Penis (tissue), 1 donor: ENCODE measurements around the genes TRPM5, SLC22A18, PHLDA2, NAP1L4, CARS1 and MRGPRE.

DNA sequence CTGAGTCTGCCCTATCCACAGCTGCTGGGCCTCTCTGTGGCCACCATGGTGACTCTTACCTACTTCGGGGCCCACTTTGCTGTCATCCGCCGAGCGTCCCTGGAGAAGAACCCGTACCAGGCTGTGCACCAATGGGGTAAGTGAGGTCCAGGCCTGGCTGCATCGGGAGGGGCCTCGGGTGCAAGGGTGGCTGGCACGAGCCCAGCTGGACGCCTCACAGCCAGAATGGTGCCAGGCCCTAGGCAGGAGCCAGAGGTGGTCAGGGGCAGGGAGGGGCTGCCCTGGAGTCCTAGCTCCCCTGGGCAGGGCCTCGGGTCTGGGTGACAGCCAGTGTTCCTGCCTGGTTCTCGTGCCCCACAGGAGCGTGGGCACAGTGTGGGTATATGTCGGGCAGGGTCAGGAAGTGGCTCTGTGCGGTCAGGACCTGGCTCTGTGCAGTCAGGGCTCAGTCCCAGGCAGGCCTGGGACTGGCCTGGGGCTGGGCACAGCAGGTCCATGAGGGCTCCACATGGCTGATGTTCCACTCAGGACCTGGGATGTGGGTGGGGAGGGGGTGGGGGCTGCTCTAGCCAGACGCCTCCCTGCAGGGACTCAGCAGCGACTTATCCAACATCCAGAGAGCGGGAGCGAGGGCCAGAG, 1.1 kb downstream of the TSPAN32 start:
- PRO-cap = no peak

- PRO-cap = no peak
These were observed 2.4 kb upstream of the CD81 start for GRCh38 chr11:2374803-2375083.

GRCh38 chr11:2400884-2401123, 254 bp downstream of the TSSC4 start:
- PRO-cap = no peak

DNA sequence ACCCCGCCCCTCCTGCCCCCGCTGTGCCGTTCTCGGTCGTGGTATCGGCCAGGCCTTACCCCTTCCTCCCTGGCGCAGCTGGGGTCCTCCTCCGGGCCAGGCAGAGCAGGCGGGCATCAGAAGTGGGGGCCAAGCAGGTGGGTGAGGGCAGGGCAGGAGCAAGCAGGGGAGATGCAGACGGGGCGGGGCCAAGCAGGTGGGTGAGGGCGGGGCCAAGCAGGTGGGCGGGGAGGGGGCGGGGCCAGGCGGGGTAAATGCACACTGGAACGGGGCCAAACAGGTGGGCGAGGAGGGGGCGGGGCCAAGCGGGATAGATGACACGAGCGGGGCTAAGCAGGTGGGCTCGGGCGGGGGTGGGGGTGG, at the start of gene TRPM5:
Gene TRPM5, minus strand, starts transcription at position 143 of the 363 bp plus-strand sequence.
- PRO-cap = no peak

DNA sequence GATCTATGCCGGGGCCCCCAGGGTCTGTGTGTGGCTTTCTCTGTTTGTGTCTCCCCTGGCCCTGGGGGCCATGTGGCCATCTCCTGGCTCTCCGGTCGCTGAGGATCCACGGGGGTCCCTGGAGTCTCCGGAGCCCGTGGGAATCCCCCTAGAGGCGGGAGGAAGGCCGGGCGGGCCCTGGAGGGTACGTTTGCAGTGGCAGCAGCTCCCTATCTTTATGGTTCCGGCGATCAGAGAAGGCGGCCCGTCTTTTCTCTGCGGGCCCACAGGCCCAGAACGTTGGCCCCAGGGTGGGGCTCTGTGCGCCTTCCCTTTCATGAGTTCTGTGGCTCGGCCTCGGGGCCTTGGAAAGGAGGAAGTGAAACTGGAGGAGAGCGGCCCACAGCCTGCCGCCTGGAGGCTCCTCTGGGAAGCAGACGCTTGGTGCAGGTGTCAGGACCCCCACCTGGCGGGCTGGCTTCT, 82.1 kb downstream of the KCNQ1 start:
- PRO-cap = unidirectional peak, minus-strand start at position 275 of the sequence

DNA sequence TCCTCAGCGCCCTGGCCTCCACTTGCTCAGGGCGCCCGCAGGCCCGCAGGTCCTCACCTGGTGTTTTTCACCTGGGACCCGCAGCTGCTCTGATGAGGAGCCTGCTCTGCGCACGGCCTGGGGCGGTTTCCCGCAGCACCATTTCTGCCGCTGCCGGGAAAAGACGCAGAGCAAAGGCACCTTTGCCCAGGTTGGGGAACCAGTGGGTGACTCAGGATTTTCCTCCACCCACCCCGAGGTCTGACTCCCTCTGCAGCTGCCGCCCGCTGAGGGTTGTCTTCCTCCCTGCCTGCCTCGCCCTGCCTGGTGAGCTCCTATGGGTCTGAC, 89.4 kb downstream of the KCNQ1 start:
- PRO-cap = no peak

GRCh38 chr11:2576967-2577654, 132.3 kb downstream of the KCNQ1 start:
- PRO-cap = no peak

- PRO-cap = no peak
These were observed 204.3 kb downstream of the KCNQ1 start for GRCh38 chr11:2649038-2649559.

- PRO-cap = no peak
These were observed 211.4 kb downstream of the KCNQ1 start for GRCh38 chr11:2655935-2656827.

- PRO-cap = no peak
These were observed 190.1 kb downstream of the CDKN1C start for GRCh38 chr11:2695224-2696168.

DNA sequence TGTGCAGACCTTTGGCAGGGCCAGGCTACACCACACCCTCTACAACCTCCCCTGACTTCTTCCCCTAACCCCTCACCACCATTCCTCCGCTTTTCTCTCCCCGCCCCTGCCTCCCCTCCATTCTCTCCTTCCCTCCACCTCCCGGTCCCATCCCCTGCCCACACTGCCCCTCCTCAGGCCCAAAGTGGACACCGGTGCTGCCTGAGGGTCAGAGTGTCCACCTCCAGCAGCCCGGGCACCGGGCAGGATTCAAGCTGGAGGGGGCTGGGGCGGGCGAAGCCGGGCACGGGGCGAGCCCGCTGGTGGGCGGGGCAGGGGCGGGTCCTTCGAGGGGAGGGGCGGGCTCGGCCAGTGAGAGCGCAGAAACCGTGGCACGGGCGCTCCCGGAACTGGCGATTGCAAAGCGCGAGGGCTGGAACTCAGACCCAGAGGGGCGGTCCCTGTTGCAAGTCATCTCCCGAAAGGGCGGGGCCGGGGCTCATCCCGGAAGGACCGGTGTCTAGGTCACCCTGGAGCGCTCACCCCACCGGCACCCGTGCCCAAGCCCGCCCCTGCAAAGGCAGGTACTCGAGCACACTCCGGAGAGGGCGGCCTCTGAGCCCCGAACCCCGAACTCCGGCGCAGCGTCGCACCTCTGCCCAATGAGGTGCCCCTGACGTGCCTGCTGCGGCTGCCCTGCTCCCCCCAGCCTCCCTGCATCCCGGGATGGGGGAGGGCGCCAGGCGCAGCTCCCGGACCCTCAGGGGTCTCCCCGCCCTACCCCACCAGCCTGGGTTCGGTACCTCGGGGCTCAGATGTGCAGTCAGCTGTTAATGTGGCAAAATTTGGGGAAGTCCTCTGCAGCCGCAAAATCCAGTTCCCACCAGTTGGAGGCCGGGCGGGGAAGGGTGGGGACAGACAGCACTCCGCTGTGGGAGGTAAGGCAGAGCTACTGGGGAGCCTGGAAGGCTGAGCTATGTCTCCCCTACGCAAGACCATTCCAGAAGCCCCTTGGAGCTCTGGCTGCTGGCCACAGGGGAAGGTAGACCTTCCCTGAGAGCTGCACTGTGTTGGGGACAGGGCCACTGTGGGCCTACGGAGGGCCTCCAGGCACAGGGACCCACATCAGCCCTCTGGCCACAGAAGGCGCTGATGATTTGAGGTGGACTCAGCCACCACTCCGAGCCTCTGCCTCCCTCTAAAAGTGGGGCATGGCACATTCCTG, at the start of gene SLC22A18:
Gene SLC22A18, plus strand, starts transcription at position 477 of the 1,204 bp plus-strand sequence.
- PRO-cap = bidirectional peak, plus-strand start at position 532 of the sequence, minus-strand start at position 250 of the sequence

GRCh38 chr11:2928744-2929460, at the start of gene PHLDA2:
Gene PHLDA2 (minus strand): TSS chr11:2929420.
- PRO-cap = bidirectional peak, plus-strand start at chr11:2929134, minus-strand start at chr11:2929042; bidirectional peak, plus-strand start at chr11:2929535, minus-strand start at chr11:2929420

DNA sequence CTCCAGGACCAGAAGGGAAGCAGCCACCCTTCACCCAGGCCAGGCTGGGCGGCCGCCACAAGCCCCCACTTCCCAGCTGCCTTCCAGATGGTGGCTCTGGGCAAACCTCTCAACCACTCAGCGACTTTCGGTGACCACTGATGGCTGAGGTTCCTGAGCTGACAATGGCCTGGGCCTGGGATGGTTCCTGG, 13.6 kb upstream of the PHLDA2 start:
- PRO-cap = no peak

DNA sequence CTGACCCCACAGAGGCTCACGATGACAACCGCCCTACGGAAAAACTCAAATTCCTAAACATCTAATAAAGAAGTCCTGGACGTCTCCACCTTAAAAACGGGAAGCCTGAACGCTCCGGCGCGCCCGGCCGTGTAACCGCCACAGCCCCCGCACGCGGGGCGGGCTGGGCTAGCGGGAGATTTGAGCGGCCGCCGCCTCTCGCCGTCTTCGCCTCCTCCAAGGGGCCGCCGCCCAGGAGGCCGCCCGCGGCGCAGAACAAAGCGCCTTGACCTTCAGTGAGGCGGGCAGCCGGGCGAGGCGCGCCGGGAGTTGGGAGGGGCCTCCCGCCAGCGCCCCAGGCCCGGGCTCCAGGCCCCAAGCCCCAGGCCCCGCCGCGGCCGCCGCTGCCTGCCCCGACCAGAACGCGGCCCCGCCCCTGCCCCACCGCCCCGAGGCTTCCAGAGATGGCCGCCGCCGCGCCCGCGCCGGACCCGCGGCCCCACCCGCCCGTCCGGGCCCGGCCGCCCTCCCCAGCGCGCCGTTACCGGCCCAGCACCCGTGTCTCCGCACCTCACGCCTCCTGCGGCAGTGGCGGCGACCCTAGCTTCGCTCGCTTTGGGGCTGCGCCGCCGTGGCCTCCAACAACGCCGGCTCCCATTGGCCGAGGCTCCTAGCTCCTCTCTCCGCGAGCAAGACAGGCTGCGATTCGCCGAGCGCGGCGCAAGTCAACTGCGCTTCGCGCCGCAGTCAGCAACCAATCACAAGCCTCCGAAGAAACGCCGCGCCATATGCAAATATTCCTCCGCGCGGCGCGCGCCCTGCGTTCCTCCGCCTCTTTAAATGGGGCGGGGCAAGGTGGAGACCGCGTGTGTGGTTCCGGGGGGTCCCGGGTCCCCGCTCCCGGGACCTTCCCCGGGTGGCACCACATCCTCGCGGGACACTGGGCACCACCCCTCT, at the start of gene NAP1L4:
Gene NAP1L4, minus strand, starts transcription at position 625 of the 936 bp plus-strand sequence.
- PRO-cap = bidirectional peak, plus-strand start at position 275 of the sequence, minus-strand start outside the sequence; unidirectional peak, minus-strand start at position 391 of the sequence; bidirectional peak, plus-strand start at position 818 of the sequence, minus-strand start at position 569 of the sequence

DNA sequence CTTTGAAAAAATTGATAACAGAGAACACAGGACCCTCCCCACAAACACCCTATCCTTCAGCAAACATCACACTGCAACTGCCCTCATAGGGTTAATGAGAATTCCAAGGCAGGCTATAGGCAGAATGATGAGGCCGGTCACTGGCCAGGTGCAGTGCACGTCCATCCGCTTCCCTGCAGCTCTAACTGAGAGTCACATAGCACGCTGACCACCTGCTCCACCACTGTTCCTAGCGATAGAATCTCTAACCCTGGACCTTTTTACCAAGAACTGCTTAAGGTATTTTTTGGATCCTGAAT, 29.8 kb upstream of the NAP1L4 start:
- PRO-cap = no peak

- PRO-cap = bidirectional peak, plus-strand start at chr11:3057592, minus-strand start at chr11:3057362
These were observed at the start of gene CARS1 for GRCh38 chr11:3056873-3057697. Gene CARS1 (minus strand): TSS chr11:3057423.

- PRO-cap = no peak
These were observed 48.8 kb upstream of the CARS1 start for GRCh38 chr11:3105817-3106554.

DNA sequence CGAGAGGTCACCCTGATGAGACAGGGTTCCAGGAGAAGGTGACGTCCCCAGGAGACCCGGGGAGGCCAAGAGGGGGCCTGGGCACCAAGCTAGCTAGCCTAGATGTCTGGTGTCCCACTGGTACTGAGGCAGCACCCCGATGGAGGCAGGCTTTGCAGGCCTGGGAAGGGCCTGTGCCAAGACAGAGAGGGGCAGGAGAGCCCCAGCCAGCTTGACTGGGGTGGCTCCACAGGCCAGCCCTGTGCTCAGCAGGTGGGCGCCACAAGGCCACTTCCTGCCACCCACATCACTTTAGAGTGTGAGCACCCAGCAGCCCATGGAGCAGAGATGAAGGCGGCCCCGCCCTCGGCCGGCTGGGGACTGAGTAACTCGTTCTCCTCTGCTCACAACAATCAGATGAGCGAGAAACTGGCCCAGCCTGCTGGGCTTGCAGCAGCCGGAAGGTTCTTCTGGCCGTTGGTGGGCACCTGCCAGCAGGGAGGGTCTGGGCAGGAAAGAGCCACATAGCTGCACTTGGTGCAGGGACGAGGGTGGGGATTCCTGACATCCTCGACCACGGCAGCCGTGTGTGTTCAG, 7.7 kb downstream of the OSBPL5 start:
- PRO-cap = no peak

DNA sequence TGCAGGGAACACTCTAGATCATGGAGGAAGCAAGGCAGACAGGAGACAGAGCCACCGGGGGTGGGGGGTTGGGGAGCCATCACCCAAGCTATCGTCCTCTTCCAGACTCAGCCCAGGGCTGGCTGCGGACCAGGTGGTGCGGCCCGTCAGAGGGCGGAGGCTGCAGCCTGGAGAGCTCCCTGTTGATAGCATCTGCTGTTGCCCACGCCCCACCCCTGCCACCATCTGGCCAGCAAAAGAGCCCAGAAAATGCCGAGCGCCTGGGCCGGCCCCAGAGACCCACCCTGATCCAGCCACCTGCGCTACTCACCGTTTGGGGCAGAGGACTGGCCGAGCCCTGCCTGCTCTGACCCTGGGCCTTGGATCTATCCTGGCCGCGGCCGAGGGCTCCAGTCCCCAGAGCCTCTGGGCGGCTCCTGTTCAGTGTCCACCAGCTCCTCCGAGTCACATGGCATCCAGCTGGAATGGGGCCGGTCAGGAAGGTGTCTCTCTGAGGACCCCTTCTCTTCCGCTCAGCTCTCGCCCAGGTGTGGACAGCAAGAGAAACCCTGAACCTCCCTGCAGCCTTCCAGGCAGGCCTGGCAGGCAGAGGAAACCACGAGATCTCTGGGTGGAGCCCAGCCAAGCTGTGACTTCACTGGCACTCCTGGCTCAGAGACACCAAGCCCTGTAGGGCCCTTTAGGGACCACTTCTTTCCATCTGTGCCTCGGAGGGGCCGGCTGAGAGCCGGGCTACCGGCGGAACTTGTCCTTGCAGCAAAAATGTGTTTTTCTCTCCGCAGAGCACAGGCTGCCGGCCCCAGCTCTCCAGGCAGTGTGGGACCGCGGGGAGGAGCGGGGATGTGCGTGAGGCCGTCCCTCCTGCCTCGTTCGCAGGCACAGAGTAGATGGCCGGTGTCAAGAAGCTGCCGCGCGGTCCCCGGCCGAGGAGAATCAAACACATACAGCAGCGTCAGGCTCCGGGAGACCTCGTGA, at the start of gene MRGPRE:
Gene MRGPRE, minus strand, starts transcription at position 587 of the 975 bp plus-strand sequence.
- PRO-cap = no peak

DNA sequence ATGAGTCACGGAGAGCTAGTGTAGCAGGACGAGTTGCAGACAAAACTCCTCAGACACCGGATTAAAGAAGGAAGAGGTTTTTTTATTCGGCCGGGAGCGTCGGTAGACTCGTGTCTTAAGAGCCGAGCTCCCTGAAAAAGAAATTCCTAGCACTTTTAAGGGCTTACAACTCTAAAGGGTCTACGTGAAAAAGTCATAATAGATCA, 94.5 kb upstream of the ZNF195 start:
- PRO-cap = no peak